Retinal pigment epithelial cell (primary cell): ENCODE measurements around a stretch of chr5.

GRCh38 chr5:64506837-64507029 lies 918 bp downstream of the RGS7BP start:
- RRBS = no CpG with 5 or more reads among the region's 4 CpGs

DNA sequence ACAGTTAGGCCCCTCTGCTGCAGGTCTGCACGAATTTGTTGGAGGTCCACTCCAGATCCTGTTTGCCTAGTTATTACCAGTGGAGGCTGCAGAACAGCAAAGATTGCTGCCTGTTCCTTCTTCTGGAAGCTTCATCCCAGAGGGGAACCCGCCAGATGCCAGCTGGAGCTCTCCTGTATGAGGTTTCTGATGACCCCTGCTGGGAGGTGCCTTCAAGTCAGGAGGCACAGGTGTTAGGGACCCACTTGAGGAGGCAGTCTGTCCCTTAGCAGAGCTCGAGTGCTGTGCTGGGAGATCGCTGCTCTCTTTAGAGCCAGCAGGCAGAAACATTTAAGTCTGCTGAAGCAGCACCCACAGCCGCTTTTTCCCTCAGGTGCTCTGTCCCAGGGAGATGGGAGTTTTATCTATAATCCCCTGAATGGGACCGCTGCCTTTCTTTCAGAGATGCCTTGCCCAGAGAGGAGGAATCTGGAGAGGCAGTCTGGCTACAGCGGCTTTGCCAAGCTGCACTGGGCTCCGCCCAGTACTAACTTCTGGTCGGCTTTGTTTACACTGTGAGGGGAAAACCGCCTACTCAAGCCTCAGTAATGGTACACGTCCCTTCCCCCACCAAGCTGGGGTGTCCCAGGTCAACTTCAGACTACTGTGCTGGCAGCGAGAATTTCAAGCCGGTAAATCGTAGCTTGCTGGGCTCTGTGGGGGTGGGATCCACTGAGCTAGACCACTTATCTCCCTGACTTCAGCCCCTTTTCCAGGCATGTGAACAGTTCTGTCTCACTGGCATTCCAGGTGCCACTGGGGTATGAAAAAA lies 170.8 kb downstream of the CWC27 start:
- RRBS = no CpG with 5 or more reads among the region's 14 CpGs

GRCh38 chr5:65818374-65819618 lies 96.8 kb downstream of the NLN start:
- RRBS = no CpG with 5 or more reads among the region's 5 CpGs

- RRBS = 7% methylated on average over 4 of the region's 12 CpGs
Observed at GRCh38 chr5:65927538-65928339, 1.4 kb downstream of the ERBIN start.

DNA sequence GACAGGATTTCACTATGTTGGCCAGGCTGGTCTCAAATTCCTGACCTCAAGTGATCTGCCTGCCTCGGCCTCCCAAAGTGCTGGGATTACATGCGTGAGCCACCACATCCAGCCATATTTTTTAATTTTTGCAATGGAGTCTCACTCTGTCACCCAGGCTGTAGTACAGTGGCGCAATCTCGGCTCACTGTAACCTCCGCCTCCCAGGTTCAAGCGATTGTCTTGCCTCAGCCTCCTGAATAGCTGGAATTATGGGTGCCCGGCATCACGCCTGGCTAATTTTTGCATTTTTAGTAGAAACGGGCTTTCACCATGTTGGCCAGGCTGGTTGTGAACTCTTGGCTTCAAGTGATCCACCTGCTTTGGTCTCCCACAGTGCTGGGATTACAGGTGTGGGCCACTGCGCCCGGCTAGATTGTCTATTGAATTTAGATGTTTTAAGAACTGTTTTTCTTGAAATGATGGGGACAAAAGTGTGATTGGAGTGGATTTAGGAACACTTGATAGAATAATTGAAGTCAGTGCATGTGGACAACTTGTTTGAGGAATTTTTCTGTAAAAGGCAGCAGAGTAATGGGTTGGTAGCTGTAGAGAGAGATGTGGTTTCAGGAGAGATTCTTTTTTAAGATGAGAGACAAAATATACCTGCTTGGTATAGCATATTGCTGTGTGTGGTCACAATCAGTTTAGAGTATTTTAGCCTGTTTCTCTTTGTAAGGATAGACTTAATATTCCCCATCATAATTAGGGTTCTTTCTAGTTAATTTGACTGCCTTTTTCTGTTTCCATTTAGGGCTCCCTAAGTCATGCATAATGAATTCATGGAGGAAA lies 49.0 kb downstream of the ERBIN start:
- RRBS = no CpG with 5 or more reads among the region's 11 CpGs

- RRBS = no CpG with 5 or more reads among the region's 14 CpGs
Observed at GRCh38 chr5:66053912-66054981, 89.9 kb upstream of the SREK1 start.

DNA sequence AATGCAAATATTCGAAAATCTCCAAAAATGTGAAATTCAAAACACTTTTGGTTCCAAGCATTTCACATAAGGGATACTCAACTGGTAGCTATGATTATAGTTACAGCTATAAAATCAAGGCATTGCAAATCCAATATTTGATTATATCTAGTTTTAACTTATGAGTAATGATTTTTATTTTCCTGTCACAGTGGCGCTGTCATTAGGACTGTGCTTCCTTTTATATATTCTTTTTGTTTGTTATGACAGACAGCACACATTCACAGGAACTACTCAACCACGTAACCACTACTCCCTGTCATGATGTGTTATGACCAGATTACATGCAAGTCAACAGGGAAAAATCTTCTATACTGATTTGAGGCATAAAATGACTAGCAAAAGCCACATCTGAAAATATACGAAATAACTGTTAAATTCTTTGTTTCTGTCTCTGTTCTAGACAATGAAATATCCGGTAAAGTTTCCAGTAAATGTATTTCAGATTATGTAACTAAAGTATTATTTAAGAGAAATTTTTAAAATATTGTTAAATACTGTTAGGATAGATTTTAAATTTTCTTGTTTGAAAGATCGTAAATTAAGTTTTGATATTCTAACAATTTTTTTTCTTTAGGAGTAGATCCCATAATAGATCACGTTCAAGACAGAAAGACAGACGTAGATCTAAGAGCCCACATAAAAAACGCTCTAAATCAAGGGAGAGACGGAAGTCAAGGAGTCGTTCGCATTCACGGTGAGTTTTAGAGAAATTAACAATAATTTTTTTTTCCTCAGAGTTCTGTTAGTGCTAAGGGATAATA lies 25.5 kb downstream of the SREK1 start:
- RRBS = no CpG with 5 or more reads among the region's 13 CpGs

DNA sequence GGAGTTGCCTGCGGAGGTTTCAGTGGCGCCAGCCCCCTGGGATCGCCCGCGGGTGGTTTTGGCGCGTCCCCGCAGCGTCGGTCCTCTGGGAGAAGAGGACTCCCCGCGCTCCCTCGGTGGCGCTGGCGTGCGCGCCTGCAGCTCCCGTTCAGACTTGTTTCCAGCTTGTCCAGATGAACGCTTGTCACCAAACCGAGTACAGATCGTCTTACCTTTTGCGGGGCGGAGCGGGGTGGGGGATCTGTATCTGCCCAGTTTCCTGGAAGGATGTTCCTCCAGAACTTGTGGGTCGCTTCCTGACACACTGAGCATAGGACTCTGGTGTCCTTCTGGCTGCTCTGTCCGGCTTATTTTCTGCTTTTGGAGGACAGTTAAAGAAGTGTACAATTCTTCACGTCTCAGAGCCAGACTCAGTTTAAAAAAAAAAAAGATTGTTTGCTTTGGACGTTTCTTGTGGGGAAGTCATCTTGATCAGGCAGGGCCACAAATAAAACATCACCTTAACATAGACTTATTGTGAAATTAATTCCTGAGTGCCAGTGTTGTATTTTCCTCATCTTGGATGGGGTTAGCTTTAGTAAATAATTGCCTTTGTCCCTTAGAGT lies 1.4 kb downstream of the MAST4 start:
- RRBS = no CpG with 5 or more reads among the region's 28 CpGs

GRCh38 chr5:66882661-66883191 lies 286.5 kb downstream of the MAST4 start:
- RRBS = no CpG with 5 or more reads among the region's 3 CpGs

DNA sequence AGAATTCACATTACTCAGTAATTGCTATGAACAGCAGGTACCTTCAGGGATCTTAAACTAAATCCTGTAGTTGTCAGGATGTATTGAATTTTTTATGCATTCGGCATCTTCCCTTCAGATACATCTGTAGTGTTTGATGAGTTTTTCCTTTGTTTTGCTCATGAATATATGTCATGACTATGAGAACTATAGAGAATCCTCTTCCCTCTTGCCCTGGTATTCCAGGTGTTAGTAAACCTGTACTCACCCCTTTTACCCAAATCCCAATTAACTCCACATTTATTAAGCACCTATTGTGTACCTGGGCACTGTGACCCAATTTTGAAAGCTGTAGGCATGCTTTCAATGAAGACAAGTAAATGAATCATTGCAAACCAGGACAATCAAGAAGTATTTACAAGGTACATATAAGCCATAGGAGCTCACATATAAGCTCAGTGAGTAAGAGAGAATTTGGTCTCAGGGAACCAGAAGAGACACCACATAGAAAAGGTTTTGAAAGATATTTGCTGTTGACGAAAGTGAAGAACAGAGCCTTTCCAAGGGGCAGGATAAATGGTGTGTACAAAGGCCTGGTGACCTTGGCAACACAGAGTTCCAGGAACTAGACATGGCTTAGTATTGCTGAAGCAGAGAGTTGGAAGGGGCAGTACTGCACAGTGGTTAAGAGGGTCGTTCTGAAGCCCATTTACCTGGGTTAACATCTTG lies 187.7 kb downstream of the CD180 start:
- RRBS = no CpG with 5 or more reads among the region's 3 CpGs

GRCh38 chr5:67062846-67063553 lies 133.6 kb downstream of the CD180 start:
- RRBS = no CpG with 5 or more reads among the region's 3 CpGs

DNA sequence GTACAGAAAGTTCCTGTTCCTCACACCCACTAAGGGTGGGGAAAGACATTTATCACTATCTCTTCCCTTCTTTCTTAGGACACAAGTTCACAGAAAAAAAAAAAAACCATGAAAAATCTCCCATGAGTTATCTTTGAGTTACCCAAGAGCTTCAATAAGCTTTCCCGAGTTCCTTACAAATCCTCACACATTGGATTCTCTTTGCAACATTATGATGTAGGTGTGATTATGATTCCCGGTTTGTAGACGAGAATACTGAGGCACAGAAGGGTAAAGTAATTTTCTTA lies 61.0 kb upstream of the CD180 start:
- RRBS = no CpG with 5 or more reads among the region's 3 CpGs

DNA sequence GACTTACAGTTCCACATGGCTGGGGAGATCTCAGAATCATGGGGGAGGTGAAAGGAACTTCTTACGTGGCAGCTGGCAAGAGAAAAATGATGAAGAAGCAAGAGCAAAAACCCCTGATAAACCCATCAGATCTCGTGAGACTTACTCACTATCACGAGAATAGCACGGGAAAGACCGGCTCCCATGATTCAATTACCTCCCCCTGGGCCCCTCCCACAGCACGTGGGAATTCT lies 293.9 kb upstream of the CD180 start:
- RRBS = no CpG with 5 or more reads among the region's 6 CpGs

- RRBS = no CpG with 5 or more reads among the region's 6 CpGs
Observed at GRCh38 chr5:67798383-67798995, 417.1 kb upstream of the PIK3R1 start.

GRCh38 chr5:68216370-68216862 lies 860 bp downstream of the PIK3R1 start:
- RRBS = 1% methylated on average over 15 of the region's 30 CpGs

- RRBS = no CpG with 5 or more reads among the region's 10 CpGs
Observed at GRCh38 chr5:68216863-68217511, 1.4 kb downstream of the PIK3R1 start.

- RRBS = no CpG with 5 or more reads among the region's 6 CpGs
Observed at GRCh38 chr5:68217512-68218024, 2.0 kb downstream of the PIK3R1 start.

GRCh38 chr5:68251744-68252522 lies 36.4 kb downstream of the PIK3R1 start:
- RRBS = no CpG with 5 or more reads among the region's 6 CpGs